K562 (cell line): ENCODE measurements around a stretch of chr1.

DNA sequence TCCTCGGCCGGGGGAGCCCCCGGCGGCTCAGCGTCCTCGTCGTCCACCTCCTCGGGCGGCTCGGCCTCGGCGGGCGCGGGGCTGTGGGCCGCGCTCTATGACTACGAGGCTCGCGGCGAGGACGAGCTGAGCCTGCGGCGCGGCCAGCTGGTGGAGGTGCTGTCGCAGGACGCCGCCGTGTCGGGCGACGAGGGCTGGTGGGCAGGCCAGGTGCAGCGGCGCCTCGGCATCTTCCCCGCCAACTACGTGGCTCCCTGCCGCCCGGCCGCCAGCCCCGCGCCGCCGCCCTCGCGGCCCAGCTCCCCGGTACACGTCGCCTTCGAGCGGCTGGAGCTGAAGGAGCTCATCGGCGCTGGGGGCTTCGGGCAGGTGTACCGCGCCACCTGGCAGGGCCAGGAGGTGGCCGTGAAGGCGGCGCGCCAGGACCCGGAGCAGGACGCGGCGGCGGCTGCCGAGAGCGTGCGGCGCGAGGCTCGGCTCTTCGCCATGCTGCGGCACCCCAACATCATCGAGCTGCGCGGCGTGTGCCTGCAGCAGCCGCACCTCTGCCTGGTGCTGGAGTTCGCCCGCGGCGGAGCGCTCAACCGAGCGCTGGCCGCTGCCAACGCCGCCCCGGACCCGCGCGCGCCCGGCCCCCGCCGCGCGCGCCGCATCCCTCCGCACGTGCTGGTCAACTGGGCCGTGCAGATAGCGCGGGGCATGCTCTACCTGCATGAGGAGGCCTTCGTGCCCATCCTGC lies 716 bp downstream of the MAP3K21 start:
- RAMPAGE, long total RNA: no peak
- RRBS: 65% methylated on average over 9 of the region's 105 CpGs
PRO-cap:
- standard: no peak
- CoPRO, capped RNA only, 2 experiments: no peak in any of the 2 experiments
- CoPRO, capped and uncapped RNA, 2 experiments: no peak in any of the 2 experiments
- CoPRO, uncapped RNA only, 2 experiments: no peak in any of the 2 experiments
CAGE:
- cytosol, long polyA plus RNA: no peak
- long polyA plus RNA: no peak
- nucleolus, long total RNA: no peak
- nucleus, long polyA plus RNA: no peak

- RAMPAGE, long total RNA: no peak
- RRBS: no CpG with 5 or more reads among the region's 5 CpGs
PRO-cap:
- standard: no peak
- CoPRO, capped RNA only, 2 experiments: no peak in any of the 2 experiments
- CoPRO, capped and uncapped RNA, 2 experiments: no peak in any of the 2 experiments
- CoPRO, uncapped RNA only, 2 experiments: no peak in any of the 2 experiments
CAGE:
- cytosol, long polyA plus RNA: no peak
- long polyA plus RNA: no peak
- nucleolus, long total RNA: no peak
- nucleus, long polyA plus RNA: no peak
Observed at GRCh38 chr1:233354654-233355421, 27.3 kb downstream of the MAP3K21 start.

GRCh38 chr1:233395874-233396188 lies 68.3 kb downstream of the MAP3K21 start:
- RAMPAGE, long total RNA: no peak
- RRBS: no CpG with 5 or more reads among the region's 11 CpGs
PRO-cap:
- standard: no peak
- CoPRO, capped RNA only, 2 experiments: no peak in any of the 2 experiments
- CoPRO, capped and uncapped RNA, 2 experiments: no peak in any of the 2 experiments
- CoPRO, uncapped RNA only, 2 experiments: no peak in any of the 2 experiments
CAGE:
- cytosol, long polyA plus RNA: no peak
- long polyA plus RNA: no peak
- nucleolus, long total RNA: no peak
- nucleus, long polyA plus RNA: no peak

- RAMPAGE, long total RNA: no peak
- RRBS: no CpG with 5 or more reads among the region's 4 CpGs
PRO-cap:
- standard: no peak
- CoPRO, capped RNA only, 2 experiments: no peak in any of the 2 experiments
- CoPRO, capped and uncapped RNA, 2 experiments: no peak in any of the 2 experiments
- CoPRO, uncapped RNA only, 2 experiments: no peak in any of the 2 experiments
CAGE:
- cytosol, long polyA plus RNA: no peak
- long polyA plus RNA: no peak
- nucleolus, long total RNA: no peak
- nucleus, long polyA plus RNA: no peak
Observed at GRCh38 chr1:233654599-233655068, 40.7 kb downstream of the KCNK1 start.

GRCh38 chr1:234408310-234409275 lies 35.3 kb downstream of the COA6 start:
- RAMPAGE, long total RNA: no peak
- RRBS: no CpG with 5 or more reads among the region's 18 CpGs
PRO-cap:
- standard: no peak
- CoPRO, capped RNA only, 2 experiments: no peak in any of the 2 experiments
- CoPRO, capped and uncapped RNA, 2 experiments: no peak in any of the 2 experiments
- CoPRO, uncapped RNA only, 2 experiments: peak in 1 of 2 experiments; most common minus-strand start chr1:234409203 (in 1)
CAGE:
- cytosol, long polyA plus RNA: no peak
- long polyA plus RNA: no peak
- nucleolus, long total RNA: no peak
- nucleus, long polyA plus RNA: no peak

GRCh38 chr1:234503497-234504137 lies 24.6 kb upstream of the TARBP1 start:
- RAMPAGE, long total RNA: no peak
- RRBS: no CpG with 5 or more reads among the region's 3 CpGs
PRO-cap:
- standard: no peak
- CoPRO, capped RNA only, 2 experiments: no peak in any of the 2 experiments
- CoPRO, capped and uncapped RNA, 2 experiments: no peak in any of the 2 experiments
- CoPRO, uncapped RNA only, 2 experiments: no peak in any of the 2 experiments
CAGE:
- cytosol, long polyA plus RNA: no peak
- long polyA plus RNA: no peak
- nucleolus, long total RNA: no peak
- nucleus, long polyA plus RNA: no peak

DNA sequence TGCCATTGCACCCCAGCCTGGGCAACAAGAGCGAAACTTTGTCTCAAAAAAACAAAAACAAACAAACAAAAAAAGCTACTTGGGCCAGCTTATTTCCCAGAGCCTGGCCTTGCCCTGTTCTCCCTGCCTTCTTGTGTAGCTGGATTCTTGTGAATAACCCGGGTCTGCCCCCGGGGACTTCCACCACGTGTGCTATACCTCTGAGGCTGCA lies 30.4 kb upstream of the TARBP1 start:
- RAMPAGE, long total RNA: no peak
- RRBS: no CpG with 5 or more reads among the region's 4 CpGs
PRO-cap:
- standard: no peak
- CoPRO, capped RNA only, 2 experiments: no peak in any of the 2 experiments
- CoPRO, capped and uncapped RNA, 2 experiments: no peak in any of the 2 experiments
- CoPRO, uncapped RNA only, 2 experiments: no peak in any of the 2 experiments
CAGE:
- cytosol, long polyA plus RNA: no peak
- long polyA plus RNA: no peak
- nucleolus, long total RNA: no peak
- nucleus, long polyA plus RNA: no peak

GRCh38 chr1:234538412-234538771 lies 59.4 kb upstream of the TARBP1 start:
- RAMPAGE, long total RNA: no peak
- RRBS: no CpG with 5 or more reads among the region's 11 CpGs
PRO-cap:
- standard: no peak
- CoPRO, capped RNA only, 2 experiments: no peak in any of the 2 experiments
- CoPRO, capped and uncapped RNA, 2 experiments: no peak in any of the 2 experiments
- CoPRO, uncapped RNA only, 2 experiments: no peak in any of the 2 experiments
CAGE:
- cytosol, long polyA plus RNA: no peak
- long polyA plus RNA: no peak
- nucleolus, long total RNA: no peak
- nucleus, long polyA plus RNA: no peak

DNA sequence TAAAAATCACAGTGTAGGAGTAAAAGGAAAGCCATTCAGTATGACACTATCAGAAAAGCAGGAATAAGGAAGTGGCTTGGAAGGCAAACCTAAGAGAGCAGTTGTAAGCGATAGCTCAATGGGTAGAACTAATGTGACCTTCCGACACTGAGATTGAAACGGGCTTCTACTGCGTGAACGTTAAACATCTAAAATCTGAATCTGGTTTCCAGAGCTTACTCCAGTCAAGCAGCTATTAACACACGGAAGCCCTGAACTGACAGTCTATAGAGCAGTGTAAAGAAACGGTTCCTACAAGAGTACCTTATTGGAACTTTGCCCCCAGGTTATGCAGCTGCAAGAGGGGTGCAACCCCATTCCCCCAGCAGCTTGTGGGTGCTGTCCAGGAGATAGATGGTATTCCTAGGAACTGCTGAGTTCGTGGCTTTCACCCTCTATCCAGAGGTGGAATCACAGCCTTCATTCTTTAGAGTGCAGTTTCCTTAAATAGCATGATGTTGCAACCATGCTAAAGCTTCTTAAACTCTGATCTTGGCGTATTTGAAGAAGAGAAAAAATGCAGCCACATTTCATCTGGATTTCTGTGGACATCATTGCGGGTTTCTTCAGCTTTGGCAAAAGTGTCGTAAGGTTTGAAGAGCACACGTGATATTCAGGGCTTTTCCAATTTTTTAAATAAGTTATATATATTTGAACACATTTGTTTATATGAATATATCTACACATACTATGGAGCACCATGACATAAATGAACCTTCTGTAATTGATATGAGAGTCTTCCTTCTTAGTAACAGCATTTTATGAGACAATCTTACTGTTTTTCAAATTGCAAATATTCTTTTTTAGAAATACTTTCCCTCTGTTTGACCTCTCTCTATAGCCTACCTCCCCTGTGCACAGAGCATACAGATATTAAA lies 3.5 kb upstream of the IRF2BP2 start:
- RAMPAGE, long total RNA: no peak
- RRBS: no CpG with 5 or more reads among the region's 12 CpGs
PRO-cap:
- standard: no peak
- CoPRO, capped RNA only, 2 experiments: no peak in any of the 2 experiments
- CoPRO, capped and uncapped RNA, 2 experiments: no peak in any of the 2 experiments
- CoPRO, uncapped RNA only, 2 experiments: no peak in any of the 2 experiments
CAGE:
- cytosol, long polyA plus RNA: no peak
- long polyA plus RNA: no peak
- nucleolus, long total RNA: no peak
- nucleus, long polyA plus RNA: no peak

GRCh38 chr1:234658112-234658700 lies 48.2 kb upstream of the IRF2BP2 start:
- RAMPAGE, long total RNA: no peak
- RRBS: no CpG with 5 or more reads among the region's 5 CpGs
PRO-cap:
- standard: no peak
- CoPRO, capped RNA only, 2 experiments: no peak in any of the 2 experiments
- CoPRO, capped and uncapped RNA, 2 experiments: no peak in any of the 2 experiments
- CoPRO, uncapped RNA only, 2 experiments: no peak in any of the 2 experiments
CAGE:
- cytosol, long polyA plus RNA: no peak
- long polyA plus RNA: no peak
- nucleolus, long total RNA: no peak
- nucleus, long polyA plus RNA: no peak

- RAMPAGE, long total RNA: no peak
- RRBS: no CpG with 5 or more reads among the region's 23 CpGs
PRO-cap:
- standard: bidirectional peak, plus-strand start at chr1:234772614, minus-strand start at chr1:234772650
- CoPRO, capped RNA only, 2 experiments: peak in 2 of 2 experiments; most common plus-strand start chr1:234772614 (in 2); most common minus-strand start chr1:234772464 (in 1)
- CoPRO, capped and uncapped RNA, 2 experiments: no peak in any of the 2 experiments
- CoPRO, uncapped RNA only, 2 experiments: peak in 2 of 2 experiments; most common plus-strand start chr1:234772614 (in 2); most common minus-strand start chr1:234772399 (in 1)
CAGE:
- cytosol, long polyA plus RNA: no peak
- long polyA plus RNA: no peak
- nucleolus, long total RNA: no peak
- nucleus, long polyA plus RNA: no peak
Observed at GRCh38 chr1:234772252-234773119, 162.5 kb upstream of the IRF2BP2 start.

GRCh38 chr1:234824796-234825311 lies 214.9 kb upstream of the IRF2BP2 start:
- RAMPAGE, long total RNA: no peak
- RRBS: no CpG with 5 or more reads among the region's 10 CpGs
PRO-cap:
- standard: no peak
- CoPRO, capped RNA only, 2 experiments: no peak in any of the 2 experiments
- CoPRO, capped and uncapped RNA, 2 experiments: no peak in any of the 2 experiments
- CoPRO, uncapped RNA only, 2 experiments: no peak in any of the 2 experiments
CAGE:
- cytosol, long polyA plus RNA: no peak
- long polyA plus RNA: no peak
- nucleolus, long total RNA: no peak
- nucleus, long polyA plus RNA: no peak

DNA sequence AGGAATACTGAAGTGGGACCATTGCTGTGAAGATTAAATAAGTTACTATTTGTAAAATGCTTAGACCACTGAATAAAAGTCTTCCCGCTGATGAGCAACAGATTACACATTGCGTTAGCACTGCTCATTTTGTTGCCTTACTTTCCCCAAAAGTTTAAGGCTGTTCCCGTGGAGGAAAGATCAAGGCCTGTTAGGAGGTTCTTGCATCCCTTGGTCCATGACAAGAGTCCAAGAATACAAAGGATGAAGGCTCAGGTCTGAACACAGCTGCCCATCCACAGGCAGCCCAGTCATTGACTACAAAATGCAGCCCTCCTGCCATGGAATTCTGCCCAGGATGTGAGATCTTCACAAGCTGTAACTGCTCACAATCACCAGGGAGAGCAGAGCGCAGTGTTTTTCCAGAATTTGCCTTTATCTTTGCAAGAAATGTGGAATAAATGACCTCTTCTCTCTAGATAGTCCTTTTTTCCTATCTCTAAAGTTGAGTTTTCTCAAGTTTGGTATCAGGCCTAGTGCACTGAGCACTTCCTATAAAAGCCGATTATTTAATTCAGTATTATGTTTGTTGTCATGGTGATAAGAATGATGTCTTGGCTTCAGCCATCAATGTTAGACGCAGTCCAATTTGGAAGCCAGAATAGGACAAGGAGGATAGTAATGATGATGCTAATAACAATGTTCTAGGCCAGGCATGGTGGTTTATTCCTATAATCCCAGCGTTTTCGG lies 246.8 kb upstream of the IRF2BP2 start:
- RAMPAGE, long total RNA: no peak
- RRBS: no CpG with 5 or more reads among the region's 8 CpGs
PRO-cap:
- standard: no peak
- CoPRO, capped RNA only, 2 experiments: no peak in any of the 2 experiments
- CoPRO, capped and uncapped RNA, 2 experiments: no peak in any of the 2 experiments
- CoPRO, uncapped RNA only, 2 experiments: no peak in any of the 2 experiments
CAGE:
- cytosol, long polyA plus RNA: no peak
- long polyA plus RNA: no peak
- nucleolus, long total RNA: no peak
- nucleus, long polyA plus RNA: no peak

- RAMPAGE, long total RNA: no peak
- RRBS: 92% methylated on average over 2 of the region's 14 CpGs
PRO-cap:
- standard: no peak
- CoPRO, capped RNA only, 2 experiments: no peak in any of the 2 experiments
- CoPRO, capped and uncapped RNA, 2 experiments: no peak in any of the 2 experiments
- CoPRO, uncapped RNA only, 2 experiments: no peak in any of the 2 experiments
CAGE:
- cytosol, long polyA plus RNA: no peak
- long polyA plus RNA: no peak
- nucleolus, long total RNA: no peak
- nucleus, long polyA plus RNA: no peak
Observed at GRCh38 chr1:234915745-234916559, 212.7 kb downstream of the TOMM20 start.

GRCh38 chr1:235011450-235012413 lies 116.9 kb downstream of the TOMM20 start:
- RAMPAGE, long total RNA: no peak
- RRBS: no CpG with 5 or more reads among the region's 23 CpGs
PRO-cap:
- standard: bidirectional peak, plus-strand start at chr1:235012250, minus-strand start at chr1:235011953
- CoPRO, capped RNA only, 2 experiments: peak in 2 of 2 experiments; most common plus-strand start chr1:235012250 (in 1); most common minus-strand start chr1:235011962 (in 1)
- CoPRO, capped and uncapped RNA, 2 experiments: no peak in any of the 2 experiments
- CoPRO, uncapped RNA only, 2 experiments: no peak in any of the 2 experiments
CAGE:
- cytosol, long polyA plus RNA: no peak
- long polyA plus RNA: no peak
- nucleolus, long total RNA: no peak
- nucleus, long polyA plus RNA: no peak

- RAMPAGE, long total RNA: no peak
- RRBS: no CpG with 5 or more reads among the region's 9 CpGs
PRO-cap:
- standard: no peak
- CoPRO, capped RNA only, 2 experiments: no peak in any of the 2 experiments
- CoPRO, capped and uncapped RNA, 2 experiments: no peak in any of the 2 experiments
- CoPRO, uncapped RNA only, 2 experiments: no peak in any of the 2 experiments
CAGE:
- cytosol, long polyA plus RNA: no peak
- long polyA plus RNA: no peak
- nucleolus, long total RNA: no peak
- nucleus, long polyA plus RNA: no peak
Observed at GRCh38 chr1:235075547-235075904, 53.1 kb downstream of the TOMM20 start.

DNA sequence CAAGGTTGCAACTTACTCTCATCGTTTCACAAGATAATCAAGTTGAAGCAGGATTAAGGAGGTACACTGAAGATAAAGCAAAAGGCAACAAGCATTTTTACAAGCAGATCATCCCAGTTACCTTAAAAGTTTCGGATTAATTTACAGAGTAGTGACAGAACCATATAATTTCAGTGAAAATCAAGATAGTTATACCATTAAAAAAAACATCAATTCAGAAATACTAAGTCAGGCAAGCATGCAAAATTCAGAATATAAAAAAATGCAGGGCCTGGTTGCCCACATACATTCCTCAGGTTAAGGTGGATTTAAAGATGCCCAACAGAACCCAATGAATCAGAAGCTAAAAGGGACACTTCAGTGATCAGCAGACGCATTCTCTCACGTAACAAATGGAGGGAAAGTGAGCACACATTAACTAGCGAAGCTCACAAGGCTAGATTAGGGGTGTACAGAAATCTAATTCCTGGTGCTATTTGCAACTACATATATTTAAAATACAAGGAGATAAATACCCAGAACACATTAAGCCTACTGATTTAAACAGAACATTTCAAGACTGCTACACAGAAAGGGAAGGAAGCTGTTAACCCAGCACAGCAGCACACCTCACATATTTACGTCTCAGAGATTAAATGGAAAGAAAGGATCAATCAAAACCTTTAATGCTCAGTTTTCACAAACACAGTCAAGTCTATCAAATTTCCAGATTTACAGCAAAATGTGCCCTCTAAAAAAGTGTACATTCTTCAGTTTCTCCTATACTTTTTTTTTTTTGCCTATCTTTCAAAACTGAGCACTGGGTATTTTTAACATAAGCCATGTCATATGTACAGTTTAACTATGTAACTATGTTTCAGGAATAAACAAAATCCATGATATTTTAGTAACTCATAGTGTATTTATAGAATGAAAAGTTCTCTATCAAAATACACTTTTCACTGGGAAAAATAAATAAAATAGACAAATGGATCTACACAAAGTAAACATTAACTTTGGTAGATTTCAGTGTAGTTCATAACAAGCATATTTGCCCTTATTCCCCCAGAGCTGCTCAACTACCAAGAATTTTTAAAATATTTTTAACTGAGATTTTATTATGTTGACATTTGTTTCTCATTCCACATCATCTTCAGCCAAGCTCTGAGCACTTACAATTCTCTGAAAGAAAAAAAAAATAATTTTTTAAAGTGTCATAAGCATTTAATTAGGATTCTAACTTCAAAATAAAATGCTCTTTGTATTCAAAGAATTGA lies 17.3 kb downstream of the TOMM20 start:
- RAMPAGE, long total RNA: no peak
- RRBS: no CpG with 5 or more reads among the region's 6 CpGs
PRO-cap:
- standard: no peak
- CoPRO, capped RNA only, 2 experiments: no peak in any of the 2 experiments
- CoPRO, capped and uncapped RNA, 2 experiments: peak in 1 of 2 experiments; most common minus-strand start position 249 of the sequence (in 1)
- CoPRO, uncapped RNA only, 2 experiments: peak in 2 of 2 experiments; most common minus-strand start position 254 of the sequence (in 2)
CAGE:
- cytosol, long polyA plus RNA: no peak
- long polyA plus RNA: no peak
- nucleolus, long total RNA: no peak
- nucleus, long polyA plus RNA: no peak